HL-60 (cell line): ENCODE measurements around the genes IFT52, GTSF1L and FITM2.

DNA sequence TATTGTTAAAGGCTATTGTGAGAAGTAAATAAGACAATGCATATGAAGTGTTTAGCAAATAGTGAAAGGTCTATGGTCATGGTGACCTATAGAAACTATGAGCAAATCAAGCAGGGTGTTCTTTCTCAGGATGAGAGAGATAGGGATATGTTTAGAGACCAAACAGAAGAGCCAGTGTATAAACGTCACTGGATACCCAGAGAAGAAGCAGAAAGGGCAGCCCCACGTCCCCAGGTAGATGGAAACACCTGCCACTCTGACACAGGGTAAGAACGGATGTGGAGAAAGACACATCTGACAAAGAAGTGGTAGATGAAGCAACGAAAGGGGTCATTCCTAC is 470.1 kb downstream of the PTPRT start:
- RRBS: no CpG with 5 or more reads among the region's 4 CpGs

DNA sequence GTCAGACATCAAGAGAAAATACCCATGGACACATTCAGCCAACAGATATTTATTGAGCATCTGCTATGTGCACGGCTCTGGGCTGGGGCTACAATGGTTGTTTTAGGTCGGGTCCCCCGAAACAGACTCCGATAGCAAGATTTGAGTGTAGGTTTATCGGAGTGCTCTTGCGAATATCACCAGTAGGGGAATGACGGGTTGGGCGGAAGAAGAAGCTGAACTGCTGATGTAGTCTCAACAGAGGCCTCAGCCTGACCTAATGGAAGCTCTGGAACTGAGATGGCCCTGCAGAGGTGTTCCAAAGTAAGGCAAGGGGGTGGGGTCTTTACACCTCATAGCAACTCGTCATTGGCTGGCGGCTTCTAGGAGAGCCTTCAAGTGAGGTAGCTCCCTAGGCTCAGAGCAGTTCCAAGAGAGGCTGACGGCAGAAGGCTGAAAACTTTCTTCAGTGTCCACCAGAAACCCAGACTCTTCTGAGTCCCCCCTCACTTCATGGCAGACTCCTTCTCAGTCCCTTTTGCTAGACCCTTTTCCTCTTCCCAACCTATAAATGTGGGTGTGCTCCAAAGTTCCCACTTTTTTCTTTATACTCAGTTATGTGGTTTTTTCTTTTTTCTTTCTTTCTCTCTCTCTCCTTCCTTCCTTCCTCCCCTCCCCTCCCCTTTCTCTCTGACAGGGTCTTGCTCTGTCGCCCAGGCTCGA is 1.2 kb downstream of the L3MBTL1 start:
- RRBS: no CpG with 5 or more reads among the region's 13 CpGs

DNA sequence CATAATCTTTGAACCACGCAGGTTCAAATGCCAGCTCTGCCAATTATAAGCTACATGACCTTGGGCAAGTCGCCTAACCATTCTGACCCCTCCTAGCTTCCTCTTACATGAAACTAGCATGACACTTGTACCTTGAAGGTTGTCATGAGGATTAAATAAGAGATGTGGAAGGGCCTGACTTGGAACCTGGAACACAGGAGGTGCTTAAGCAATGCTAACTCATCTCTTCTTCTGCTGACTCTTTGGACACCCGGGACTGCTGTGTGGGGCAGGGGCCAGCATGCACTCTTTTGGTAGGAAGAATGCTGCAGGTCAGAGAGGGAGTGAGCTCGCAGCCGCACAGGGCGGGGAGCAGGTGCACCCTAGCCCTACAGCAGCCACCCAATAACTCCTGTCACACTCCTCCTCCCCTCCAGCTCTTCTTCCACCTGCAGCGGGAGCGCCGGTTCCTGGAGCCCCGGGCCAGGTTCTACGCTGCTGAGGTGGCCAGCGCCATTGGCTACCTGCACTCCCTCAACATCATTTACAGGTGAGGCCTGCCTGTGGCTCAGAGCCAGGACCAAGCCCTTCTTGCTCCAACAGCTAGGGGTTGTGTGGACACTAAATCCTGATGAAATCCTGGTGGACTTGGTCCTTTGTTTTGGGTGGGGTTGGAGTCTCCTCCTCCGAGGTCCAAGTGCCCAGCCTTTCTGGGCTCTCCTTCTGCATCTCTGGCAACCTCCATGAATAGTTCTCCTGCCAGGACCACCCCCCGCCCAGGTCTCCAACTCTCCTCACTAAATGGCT is 11.6 kb downstream of the SGK2 start:
- RRBS: no CpG with 5 or more reads among the region's 14 CpGs

DNA sequence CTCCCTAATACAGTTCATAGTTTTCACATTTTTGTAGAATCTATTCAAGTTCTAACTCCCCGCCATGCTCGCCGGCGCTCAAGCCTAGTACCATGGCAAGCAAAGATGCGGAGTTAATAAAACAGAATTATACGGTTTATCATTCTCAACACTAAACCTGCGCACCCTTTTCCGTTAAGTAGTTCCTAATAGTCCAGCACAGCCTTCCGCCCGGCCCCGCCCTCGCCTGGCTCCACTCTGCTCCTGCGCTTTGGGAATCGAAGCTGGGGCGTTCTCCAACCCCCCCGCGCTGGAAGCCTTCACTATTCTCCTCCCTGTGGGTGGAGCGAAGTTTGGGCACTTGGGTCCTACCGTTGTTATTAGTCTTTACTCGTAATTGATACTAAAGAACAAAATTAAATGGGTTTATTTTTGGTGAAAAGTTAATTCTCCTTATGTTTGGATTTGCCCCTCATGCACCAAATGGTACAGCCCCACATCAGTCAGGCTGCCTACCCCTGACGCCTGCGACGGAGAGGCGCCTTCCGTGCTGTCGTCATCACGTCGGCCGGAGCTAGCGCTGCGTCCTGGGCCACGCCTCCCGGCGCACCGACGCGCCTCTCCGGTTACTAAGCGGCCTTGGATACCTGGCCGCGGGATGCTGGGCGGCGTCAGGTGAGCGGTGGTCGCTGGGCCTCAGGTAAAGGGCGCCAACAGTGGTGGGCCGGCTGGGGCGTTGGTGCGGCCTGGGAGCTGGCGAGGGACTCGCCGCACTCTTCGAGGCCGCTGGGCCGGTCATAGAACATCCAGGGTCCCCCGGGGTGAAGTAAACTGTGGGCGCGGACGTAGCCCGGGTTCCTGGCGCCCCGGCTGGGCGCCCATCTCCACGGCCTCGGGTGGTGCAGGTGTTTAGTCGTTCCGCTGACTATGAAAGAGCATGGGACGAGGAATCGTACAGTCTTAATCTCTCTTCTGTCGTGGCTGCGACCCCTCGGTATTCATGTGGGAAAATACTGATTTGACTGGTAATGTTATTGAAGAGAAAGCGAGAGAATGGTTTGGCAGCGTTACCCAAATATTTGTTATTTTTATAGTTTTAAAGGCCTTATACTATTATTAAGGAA is at the start of gene IFT52:
IFT52 (plus strand) TSS at position 562 of the 1,103 bp plus-strand sequence.
- RRBS: 3% methylated on average over 14 of the region's 74 CpGs

DNA sequence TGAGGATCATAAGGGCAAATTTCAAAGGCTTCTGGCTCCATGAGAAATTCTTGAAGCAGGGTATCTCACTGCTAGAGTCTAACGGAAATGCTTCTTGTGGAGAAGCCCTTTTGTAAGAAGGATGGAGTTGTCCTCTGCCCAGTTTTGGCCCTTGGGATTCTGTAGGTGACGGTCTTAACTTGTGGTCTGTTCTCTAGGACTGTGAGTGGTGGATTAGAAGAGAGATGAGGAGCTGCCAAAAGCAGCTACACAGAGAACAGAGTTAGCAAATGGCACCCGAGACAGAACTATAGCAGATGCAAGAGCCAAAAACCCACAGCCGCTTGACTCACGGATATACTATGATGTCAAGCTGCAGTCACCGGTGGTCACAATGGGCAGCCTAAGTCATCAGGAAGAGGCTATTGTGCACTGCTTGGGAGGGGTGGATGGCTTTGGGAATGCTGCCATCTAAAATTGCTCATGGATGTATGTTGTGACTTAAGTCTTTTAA is at the start of gene GTSF1L:
GTSF1L (minus strand) TSS at position 349 of the 493 bp plus-strand sequence.
- RRBS: no CpG with 5 or more reads among the region's 6 CpGs

GRCh38 chr20:43904298-43904674 is 10.4 kb upstream of the TOX2 start:
- RRBS: 84% methylated on average over 7 of the region's 11 CpGs

DNA sequence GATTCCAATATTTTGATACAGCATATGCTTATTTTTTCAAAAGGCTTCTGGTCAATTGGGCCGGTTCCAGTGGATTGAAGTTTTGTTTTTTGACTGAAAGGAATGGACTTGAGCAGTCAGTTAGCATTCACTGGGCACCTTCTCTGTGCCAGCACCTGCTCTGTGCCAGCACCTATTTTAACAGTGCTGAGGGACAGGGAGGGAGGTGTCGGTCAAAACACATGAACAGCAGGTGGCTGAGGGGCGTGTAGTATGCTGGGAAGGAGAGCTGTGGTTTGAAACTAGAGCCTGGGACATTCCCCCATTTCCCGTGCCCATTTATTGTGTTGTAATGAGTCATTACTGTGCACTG is 86.9 kb downstream of the TOX2 start:
- RRBS: no CpG with 5 or more reads among the region's 4 CpGs

DNA sequence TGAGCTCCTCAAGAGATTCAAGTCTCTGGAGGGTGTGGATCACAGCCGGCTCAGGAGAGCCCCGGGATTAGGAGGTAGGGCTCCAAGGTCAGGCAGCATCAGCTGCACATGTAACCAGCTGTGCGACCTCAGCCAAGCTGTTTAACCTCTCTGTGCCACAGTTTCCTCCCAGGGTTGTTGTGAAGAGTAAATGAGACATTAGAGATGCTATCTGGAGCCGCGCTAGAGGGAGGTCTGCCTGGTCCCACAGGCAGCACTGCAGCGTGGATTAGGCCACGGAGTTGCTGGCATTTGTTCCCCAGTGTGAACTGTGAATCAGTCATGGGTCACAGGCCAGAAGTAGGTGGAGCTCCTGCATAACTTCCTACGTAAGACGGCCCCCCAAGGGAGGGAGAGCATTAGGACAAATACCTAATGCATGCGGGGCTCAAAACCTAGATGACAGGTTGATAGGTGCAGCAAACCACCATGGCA is 105.3 kb downstream of the TOX2 start:
- RRBS: no CpG with 5 or more reads among the region's 10 CpGs

GRCh38 chr20:44038850-44039108 is 124.1 kb downstream of the TOX2 start:
- RRBS: 41% methylated on average over 1 of the region's 10 CpGs

DNA sequence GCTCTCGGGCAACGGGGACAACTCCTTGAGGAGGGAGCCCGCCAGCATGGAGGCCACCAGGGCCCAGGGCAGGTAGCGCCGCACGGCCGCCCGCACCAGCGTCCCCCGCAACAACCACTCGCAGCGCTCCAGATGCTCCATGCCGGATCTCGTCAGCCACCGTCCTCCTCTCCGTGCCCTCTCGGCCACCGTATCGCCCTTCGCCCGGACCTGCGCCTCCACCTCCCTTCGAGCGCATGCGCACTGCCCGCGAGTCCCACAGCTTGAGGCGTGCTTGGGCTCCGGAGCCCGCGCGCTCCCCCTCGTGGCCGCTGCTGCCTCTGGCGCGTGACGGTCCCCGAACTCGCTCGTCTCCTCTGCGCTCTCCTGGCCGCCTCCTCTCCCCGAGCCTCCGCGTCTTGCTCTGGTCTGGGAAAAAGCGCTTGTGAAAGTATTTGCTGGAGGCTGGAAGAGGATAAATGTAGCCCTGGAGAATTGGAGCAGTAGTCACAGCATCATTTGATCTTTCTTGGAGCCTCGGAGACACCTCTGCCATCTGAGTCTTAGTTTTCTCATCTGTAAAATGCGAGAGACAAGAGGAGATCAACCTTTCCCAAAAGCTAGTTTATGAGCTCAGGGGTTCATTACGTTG is at the start of gene FITM2:
FITM2 (minus strand) TSS at position 195 of the 631 bp plus-strand sequence.
- RRBS: 3% methylated on average over 17 of the region's 49 CpGs

GRCh38 chr20:44336084-44336613 is 694 bp upstream of the R3HDML start:
- RRBS: no CpG with 5 or more reads among the region's 15 CpGs

GRCh38 chr20:44336647-44336882 is 278 bp upstream of the R3HDML start:
- RRBS: no CpG with 5 or more reads among the region's 2 CpGs

DNA sequence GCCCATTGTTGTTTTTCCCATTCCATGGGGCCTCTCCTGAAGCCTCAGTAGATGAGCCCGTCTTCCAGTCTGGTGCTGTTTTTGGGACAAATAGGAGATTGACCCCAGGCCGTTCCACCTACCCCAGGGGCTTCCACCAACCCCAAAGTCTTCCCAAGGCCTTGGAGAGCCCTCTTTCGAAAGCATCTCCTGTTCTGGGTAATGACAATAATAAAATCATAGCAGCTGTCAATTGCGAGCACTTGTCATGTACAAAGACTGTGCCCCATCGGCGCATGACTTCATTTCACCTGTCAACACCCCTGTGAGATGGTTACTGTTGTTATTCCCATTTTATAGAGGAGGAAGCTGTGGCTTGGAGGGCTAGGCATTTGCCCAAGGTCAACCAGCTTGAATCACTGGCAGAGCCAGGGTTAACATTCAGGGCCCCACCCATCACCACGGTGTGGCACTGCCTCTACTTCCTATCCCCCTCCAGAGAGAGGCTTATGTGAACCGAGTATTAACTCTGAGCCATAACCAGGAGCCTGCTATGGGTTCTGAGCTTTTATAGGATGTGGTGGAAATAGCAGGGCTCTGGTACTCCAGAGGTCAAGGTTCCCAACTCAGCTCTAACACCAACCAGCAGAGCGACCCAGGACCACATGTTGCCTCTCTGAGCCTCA is 51.1 kb downstream of the HNF4A start:
- RRBS: no CpG with 5 or more reads among the region's 9 CpGs

DNA sequence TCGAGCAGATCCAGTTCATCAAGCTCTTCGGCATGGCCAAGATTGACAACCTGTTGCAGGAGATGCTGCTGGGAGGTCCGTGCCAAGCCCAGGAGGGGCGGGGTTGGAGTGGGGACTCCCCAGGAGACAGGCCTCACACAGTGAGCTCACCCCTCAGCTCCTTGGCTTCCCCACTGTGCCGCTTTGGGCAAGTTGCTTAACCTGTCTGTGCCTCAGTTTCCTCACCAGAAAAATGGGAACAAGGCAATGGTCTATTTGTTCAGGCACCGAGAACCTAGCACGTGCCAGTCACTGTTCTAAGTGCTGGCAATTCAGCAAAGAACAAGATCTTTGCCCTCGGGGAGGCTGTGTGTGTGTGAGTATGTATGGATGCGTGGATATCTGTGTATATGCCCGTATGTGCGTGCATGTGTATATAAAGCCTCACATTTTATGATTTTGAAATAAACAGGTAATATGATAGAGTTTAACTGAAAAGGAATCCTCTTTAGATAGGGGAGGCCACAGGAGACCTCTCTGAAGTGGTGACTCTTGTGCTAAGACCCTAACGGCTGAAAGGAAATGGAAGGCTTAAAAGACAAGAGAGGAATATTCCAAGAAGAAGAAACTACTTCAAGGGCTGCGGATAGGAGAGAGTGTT is 51.4 kb upstream of the TTPAL start:
- RRBS: no CpG with 5 or more reads among the region's 13 CpGs

GRCh38 chr20:44432056-44432600 is 43.5 kb upstream of the TTPAL start:
- RRBS: no CpG with 5 or more reads among the region's 7 CpGs

DNA sequence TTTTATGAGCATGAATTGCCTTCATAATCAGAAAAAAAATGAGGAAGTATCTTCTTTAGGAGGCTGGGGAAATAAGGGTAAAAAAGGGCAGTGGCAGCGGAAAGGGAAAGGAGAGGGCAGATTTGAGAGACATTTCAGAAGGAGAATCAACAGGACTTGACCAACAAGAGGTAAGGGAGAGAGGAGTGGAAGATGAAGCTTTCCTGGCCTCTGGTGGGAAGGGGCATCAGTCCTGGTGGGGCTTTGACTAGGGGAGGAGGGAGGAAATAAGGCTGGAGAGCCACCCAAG is 14.4 kb upstream of the SERINC3 start:
- RRBS: no CpG with 5 or more reads among the region's 1 CpG

- RRBS: no CpG with 5 or more reads among the region's 6 CpGs
These were observed 4.6 kb downstream of the PKIG start for GRCh38 chr20:44586857-44587567.

- RRBS: no CpG with 5 or more reads among the region's 2 CpGs
These were observed 12.3 kb downstream of the PKIG start for GRCh38 chr20:44594619-44595206.

DNA sequence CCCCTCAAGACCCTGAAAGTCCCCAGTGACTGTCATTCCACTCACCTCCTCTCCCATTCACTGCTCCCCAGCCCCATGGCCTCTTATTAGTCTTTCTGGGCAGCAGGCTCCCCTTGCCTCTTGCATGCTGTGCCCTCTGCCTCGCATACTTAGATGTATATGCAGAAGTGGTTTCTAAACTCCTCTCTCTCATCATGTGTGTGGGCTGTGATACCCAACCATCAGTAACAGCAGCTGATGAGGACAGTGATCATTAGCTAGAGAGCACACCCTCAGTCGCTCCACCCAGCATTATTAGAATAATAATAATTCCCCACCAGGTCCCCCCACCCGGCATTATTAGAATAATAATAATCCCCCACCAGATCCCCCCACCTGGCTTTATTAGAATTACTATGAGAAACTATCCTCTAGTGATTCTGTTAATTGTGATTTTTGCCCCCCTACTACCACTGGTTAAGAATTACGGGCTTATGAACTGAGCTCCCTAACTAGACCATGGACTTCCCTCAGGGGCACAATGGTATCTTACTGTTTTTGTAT is 14.6 kb downstream of the PKIG start:
- RRBS: no CpG with 5 or more reads among the region's 4 CpGs

DNA sequence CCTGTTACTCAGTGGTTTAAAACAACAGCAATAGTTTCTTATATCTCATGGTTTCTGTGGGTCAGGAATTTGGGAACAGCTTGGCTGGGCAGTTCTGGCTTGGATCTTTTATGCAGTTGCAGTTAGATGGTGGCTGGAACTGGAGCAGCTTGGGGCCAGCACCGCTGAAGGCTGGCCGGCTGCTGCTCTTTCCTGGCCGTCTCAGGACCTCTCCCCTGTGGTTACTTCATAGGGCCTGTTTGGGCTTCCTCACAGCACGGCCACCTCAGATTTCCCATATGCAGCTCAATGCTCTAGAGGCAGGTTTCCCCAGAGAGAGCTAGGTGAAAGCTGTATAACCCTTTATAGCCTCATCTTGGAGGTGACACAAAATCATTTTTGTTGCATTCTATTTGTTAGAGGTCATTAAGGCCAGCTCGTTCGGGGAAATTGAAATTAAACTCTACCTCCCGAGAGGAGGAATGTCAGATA is 15.6 kb downstream of the PKIG start:
- RRBS: no CpG with 5 or more reads among the region's 7 CpGs